ENCODE measurements around the genes IL17RC and IRAK2.

DNA sequence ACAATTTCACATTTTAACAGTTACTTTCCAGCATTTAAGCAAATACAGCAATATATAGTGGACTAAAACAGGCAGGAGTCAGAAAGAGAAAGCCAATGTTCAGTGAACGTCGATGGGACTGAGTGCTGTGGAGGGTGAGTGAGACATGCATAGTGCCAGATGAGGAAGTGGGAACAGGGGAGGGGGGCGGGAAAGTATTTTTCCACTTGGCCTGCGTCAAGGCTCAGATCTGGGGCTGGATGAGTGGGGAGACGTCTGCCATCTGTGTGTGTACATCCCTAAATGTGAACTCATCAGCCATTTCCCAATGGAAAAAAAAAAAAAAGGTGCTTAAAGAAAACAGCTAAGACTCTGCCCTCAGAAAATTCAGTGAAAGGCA lies 19.2 kb upstream of the RAD18 start:
- PRO-cap, 4 experiments: peak in 1 of 4 experiments; most common minus-strand start position 120 of the sequence (in 1)
- RAMPAGE, long total RNA, 4 experiments: no peak in any of the 4 experiments

DNA sequence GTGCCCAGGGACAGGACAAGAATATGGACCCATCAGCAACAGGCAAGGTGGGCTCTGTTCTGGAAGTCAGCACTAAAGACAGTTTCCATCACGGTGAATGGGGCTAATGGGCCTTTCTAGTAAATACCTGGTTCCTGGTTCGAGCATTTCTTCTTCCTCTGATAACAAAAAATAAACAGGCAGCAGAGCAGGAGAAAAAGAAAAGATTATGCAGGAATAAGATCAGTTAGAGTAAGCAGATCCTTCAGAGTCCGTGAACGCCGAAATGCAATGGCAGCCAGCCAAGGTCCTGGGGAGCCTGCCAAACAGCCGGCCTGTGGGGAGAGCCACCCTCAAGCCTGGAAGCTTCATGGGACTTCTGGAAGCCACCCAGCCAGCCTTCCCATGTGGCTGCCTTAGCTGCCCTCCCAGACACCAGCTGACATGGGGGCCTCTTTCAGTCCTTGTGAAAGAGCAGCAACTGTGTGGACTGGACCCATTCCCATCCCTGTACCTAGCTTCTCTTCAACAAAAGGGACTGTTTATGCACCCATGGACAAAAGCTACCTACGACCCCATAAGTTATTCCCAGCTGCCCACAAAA lies 64.8 kb upstream of the RAD18 start:
- PRO-cap, 4 experiments: no peak in any of the 4 experiments
- RAMPAGE, long total RNA, 4 experiments: no peak in any of the 4 experiments

DNA sequence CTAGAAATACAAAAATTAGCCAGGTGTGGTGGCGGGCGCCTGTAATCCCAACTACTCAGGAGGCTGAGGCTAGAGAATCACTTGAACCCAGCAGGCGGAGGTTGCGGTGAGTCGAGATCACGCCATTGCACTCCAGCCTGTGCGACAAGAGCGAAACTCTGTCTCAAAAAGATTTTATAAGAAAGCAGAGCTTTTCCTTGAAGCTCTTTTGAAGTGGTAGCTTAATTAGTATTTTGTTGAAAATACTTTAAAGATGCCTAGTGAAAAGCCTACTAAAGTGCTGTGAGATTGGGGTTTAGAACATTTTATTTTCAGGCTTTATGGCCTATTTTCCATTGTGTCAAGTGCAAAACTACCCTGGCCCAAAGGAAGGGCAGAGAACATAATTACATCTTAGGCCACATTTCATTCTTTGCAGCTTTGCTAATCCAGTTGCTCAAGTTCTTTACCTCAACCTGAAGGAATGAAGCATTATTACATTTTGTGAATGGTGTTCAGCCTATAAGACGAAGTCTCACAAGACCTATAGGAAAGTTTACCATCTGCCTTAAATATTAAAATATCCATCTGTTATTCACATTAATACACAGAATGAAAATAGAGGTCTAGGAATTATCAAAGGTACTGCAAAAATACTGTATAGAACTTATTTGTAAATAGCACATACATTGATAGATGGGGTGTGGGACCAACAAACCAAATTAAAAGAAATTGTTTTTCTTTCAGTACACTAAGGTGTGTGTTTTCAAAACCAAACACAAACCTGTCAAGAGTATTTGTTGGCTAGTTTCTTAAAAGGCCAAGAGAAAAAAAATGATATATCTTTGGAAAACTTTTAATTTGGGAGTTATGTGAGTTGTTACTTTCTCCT lies 12.2 kb upstream of the SETD5 start:
- PRO-cap, 4 experiments: no peak in any of the 4 experiments
- RAMPAGE, long total RNA, 4 experiments: no peak in any of the 4 experiments

- PRO-cap, 4 experiments: no peak in any of the 4 experiments
- RAMPAGE, long total RNA, 4 experiments: no peak in any of the 4 experiments
These were observed 44.3 kb downstream of the SETD5 start for GRCh38 chr3:9441265-9442521.

GRCh38 chr3:9662710-9663198 lies 13.4 kb downstream of the MTMR14 start:
- PRO-cap, 4 experiments: no peak in any of the 4 experiments
- RAMPAGE, long total RNA, 4 experiments: no peak in any of the 4 experiments

GRCh38 chr3:9750755-9751129 lies 990 bp downstream of the OGG1 start:
- PRO-cap, 4 experiments: no peak in any of the 4 experiments
- RAMPAGE, long total RNA, 4 experiments: no peak in any of the 4 experiments

- PRO-cap, 4 experiments: no peak in any of the 4 experiments
- RAMPAGE, long total RNA, 4 experiments: no peak in any of the 4 experiments
These were observed 3.7 kb downstream of the CAMK1 start for GRCh38 chr3:9765835-9766562.

- PRO-cap, 4 experiments: no peak in any of the 4 experiments
- RAMPAGE, long total RNA, 4 experiments: no peak in any of the 4 experiments
These were observed 7.0 kb downstream of the ARPC4 start for GRCh38 chr3:9799813-9800430.

GRCh38 chr3:9862490-9863151 lies 17.4 kb downstream of the CIDEC start:
- PRO-cap, 4 experiments: peak in 4 of 4 experiments; most common plus-strand start chr3:9862912 (in 3); most common minus-strand start chr3:9862810 (in 1)
- RAMPAGE, long total RNA, 4 experiments: no peak in any of the 4 experiments

- PRO-cap, 4 experiments: peak in 4 of 4 experiments; most common plus-strand start chr3:9917098 (in 2); most common minus-strand start chr3:9917025 (in 3)
- RAMPAGE, long total RNA, 4 experiments: start-site peak on the plus strand in 3 of 4 experiments, at chr3:9917097-9917138 at its widest, 45 to 71 reads per replicate
These were observed at the start of gene IL17RC for GRCh38 chr3:9916827-9917751. IL17RC (plus strand) TSS chr3:9917098.

GRCh38 chr3:9934447-9934826 lies 803 bp downstream of the CRELD1 start:
- PRO-cap, 4 experiments: no peak in any of the 4 experiments
- RAMPAGE, long total RNA, 4 experiments: no peak in any of the 4 experiments

DNA sequence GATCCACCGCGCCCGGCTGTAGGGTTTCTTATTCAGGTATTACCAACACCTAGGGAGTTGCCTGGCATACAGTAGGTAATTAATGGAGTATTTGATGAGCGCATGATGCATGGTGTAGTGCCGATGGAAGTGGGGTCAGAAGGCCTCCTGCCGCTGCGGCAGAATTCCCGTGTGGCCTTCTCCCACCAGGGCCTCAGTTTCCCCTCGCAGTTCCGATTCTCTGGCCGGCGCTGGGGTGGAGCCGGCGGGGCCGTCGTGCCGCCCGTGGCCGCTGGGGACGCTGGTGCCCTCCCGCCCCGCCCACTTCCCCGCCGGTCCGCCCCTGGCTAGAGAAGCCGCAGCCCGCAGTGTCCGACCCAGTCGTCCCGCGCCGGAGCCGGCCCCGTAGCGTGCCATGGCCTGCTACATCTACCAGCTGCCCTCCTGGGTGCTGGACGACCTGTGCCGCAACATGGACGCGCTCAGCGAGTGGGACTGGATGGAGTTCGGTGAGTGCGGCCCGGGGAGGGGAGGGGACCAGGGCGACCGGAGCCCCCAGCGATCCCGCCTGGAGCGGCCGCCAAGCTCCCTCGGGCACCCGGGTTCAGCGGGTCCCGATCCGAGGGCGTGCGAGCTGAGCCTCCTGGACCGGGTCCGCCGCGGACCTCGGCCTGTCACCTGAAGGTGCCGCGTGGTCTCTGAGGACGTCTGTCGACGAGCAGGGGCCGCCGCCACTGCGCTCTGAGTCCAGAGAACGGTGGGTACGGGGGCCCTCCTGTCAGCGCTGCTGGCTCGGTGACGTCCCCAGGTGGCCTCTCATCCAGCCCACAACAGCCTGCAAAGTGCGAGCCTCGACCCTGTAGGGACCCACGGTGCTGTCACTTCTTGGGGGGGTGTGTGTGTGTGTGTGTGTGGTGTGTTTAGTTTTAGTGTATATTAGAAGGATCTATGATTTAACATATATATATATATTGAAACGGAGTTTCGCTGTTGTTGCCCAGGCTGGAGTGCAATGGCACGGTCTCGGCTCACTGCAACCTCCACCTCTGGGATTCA lies at the start of gene IRAK2:
TSS of gene IRAK2 (plus strand) at position 359 of the 1,035 bp plus-strand sequence.
- PRO-cap, 4 experiments: peak in 4 of 4 experiments; most common plus-strand start position 359 of the sequence (in 4); most common minus-strand start position 264 of the sequence (in 1)
- RAMPAGE, long total RNA, 4 experiments: start-site peak on the plus strand in 3 of 4 experiments, centred at positions 333 to 360 of the sequence, 28 to 91 reads per replicate

GRCh38 chr3:10234894-10235229 lies 13.4 kb upstream of the TATDN2 start:
- PRO-cap, 4 experiments: no peak in any of the 4 experiments
- RAMPAGE, long total RNA, 4 experiments: no peak in any of the 4 experiments

DNA sequence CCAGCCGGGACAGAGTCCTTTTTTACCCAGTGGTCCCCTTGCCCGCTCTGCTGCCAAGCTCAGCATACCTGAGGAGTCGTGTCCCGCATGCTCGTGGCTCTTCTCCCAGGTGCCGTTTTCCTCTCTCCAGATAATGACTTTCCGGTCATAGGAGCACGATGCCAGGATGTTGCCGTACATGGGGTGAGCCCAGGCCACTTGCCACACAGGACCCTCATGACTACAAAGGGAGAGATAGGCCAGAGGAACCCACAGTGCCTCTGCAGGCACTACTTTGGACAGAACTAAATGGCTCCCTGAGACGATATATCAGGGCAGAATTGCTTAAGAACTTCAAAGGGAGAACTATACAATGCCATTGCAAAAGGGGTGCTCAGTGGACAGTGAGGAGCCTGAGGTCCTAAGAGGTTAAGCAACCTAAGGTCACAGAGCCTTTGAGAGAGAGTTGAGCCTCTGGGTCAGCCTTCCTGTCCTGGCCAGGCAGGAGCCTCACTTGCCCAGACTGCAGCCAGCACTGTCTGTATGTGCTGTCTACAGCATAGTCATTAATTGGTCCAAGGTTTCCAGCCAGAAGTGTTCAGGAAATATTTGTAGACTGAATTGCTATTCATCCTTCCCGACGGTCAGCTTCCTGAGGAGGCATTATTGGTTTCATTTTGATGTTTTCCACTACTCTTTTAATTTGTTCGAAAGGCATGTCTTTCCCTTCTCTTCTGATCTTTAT lies 8.2 kb downstream of the SEC13 start:
- PRO-cap, 4 experiments: no peak in any of the 4 experiments
- RAMPAGE, long total RNA, 4 experiments: no peak in any of the 4 experiments

DNA sequence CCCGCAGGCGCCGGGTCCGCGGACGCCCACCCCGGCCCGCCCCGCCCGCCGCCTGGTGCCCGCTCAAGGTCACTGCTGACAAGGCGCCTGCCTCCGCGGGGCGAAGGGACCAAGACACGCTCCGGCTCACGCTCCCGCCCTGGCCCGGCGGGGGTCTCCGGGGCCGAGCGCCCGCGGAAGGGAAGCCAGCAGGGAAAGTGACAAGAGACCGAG lies 108.5 kb upstream of the SLC6A11 start:
- PRO-cap, 4 experiments: no peak in any of the 4 experiments
- RAMPAGE, long total RNA, 4 experiments: no peak in any of the 4 experiments

DNA sequence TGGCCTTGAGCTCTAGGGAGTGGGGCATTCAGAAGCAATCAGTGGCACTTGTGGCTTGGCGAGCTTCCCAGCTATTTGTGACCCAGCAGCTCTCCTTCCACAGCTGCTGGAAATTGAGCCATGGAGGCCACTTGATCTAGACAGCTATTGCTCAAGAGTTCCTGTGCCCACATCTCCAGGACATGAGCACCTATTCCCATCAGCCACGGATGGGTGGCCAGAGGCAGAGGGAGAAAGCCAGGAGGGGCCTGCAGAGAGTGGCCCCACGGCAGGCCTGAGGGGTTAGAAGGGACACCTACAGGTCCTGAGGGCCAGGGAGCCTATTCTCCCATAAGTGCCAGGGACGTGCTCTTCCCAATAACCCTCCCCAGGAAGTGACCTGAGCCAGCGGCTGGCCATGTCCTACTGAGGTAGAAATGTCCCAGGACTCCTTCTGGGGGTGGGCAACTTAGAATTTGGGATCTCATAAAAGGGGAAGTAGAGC lies 34.0 kb upstream of the SLC6A1 start:
- PRO-cap, 4 experiments: no peak in any of the 4 experiments
- RAMPAGE, long total RNA, 4 experiments: no peak in any of the 4 experiments

DNA sequence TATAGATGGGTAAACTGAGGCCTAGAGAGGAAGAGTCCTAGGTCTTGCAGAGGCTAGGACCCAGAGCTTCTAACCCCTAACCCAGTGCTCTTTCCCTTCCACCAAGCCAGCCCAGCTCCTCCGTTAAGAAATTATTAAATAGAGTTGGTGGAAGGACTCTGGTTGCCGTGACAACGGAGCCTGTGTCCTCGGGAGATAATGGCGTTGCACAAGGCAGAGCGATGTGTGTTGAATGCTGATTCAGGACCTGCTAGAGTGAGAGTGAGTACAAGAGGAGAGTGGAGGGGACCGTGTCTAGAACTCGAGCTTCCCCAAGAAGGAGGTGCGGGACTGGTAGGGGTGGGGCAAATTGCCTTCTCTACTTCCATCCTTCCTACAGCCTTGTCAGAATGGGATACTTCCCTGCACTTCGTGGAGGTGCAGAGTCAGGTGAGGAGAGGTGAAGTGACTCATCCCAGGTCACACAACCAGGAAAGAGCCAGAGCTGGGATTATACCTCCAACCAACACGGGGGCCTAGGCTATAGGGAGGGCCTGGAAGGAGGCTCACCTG lies 8.6 kb downstream of the SLC6A1 start:
- PRO-cap, 4 experiments: no peak in any of the 4 experiments
- RAMPAGE, long total RNA, 4 experiments: no peak in any of the 4 experiments

DNA sequence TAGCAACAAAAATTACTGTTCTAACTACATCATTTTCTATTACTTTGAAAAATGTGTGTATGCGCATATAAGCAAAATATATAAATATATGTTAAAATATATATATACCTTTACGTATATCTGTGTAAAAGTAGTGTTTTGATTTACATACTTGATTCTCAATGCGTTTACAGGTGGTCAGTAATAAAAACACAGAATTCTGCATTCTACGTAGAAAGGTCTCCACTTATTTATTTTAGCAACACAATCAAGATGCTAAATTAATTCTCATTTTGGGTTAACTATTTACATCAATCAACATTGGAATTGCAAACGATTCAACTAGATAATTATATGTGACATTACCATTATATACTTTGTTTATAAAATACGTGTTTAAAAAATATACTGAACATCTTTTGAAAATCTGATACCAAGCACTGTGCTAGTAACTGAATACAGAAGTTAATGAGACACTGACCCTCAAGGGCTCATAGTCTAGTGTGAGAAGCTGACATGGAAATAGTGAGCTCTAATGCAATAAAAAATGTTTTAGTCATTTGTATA lies 158.1 kb downstream of the ATG7 start:
- PRO-cap, 4 experiments: no peak in any of the 4 experiments
- RAMPAGE, long total RNA, 4 experiments: no peak in any of the 4 experiments

GRCh38 chr3:11509768-11510732 lies 133.7 kb downstream of the VGLL4 start:
- PRO-cap, 4 experiments: no peak in any of the 4 experiments
- RAMPAGE, long total RNA, 4 experiments: no peak in any of the 4 experiments

GRCh38 chr3:11609963-11610794 lies 33.5 kb downstream of the VGLL4 start:
- PRO-cap, 4 experiments: no peak in any of the 4 experiments
- RAMPAGE, long total RNA, 4 experiments: no peak in any of the 4 experiments